Endometrial microvascular endothelial cells (primary cell): ENCODE measurements around a stretch of chr15.

GRCh38 chr15:49428052-49429170, 5.4 kb downstream of the FGF7 start:
- RAMPAGE, long total RNA: no peak

GRCh38 chr15:49876169-49877049, 242.6 kb downstream of the ATP8B4 start:
- RAMPAGE, long total RNA: no peak

GRCh38 chr15:49902145-49903405, 216.5 kb downstream of the ATP8B4 start:
- RAMPAGE, long total RNA: no peak

DNA sequence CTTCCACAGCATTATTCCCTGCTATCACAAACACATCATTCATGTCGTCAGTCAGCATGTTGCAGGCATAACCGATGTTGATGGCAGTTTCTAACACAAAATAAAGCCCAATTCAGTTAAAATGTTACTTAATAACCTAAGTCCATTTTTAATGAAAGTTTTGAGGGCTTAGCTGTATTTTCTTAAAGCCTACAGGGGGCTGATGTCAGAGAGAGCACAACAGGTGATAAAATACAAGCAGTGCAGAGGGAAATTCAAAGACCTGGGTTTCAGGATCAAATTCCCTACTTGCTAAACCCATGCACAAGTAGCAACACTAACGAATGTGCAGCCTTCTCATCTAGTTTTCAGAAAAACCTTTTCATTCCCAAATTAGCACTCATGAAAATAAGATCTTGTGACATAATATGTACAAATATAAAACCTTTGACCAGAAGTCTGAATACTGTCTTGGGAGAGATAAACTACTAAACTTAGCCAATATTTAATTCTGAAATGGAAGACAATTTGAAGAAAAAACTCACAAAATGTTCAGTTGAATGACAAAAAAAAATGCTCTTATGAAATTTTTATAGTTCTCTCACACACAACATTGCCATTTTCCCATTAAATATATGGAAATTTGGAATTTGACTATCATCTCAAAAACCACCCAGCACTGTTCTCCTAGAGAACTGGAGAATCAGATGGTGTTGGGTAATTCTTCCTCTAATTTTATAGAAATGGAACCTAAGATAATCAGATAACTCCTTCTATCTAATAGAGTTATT, 201.9 kb downstream of the ATP8B4 start:
- RAMPAGE, long total RNA: no peak

- RAMPAGE, long total RNA: no peak
Observed at GRCh38 chr15:50003433-50004413, 115.3 kb downstream of the ATP8B4 start.

GRCh38 chr15:50187427-50187995, 5.5 kb downstream of the SLC27A2 start:
- RAMPAGE, long total RNA: no peak

- RAMPAGE, long total RNA: no peak
Observed at GRCh38 chr15:50536969-50537526, 9.4 kb downstream of the USP50 start.

DNA sequence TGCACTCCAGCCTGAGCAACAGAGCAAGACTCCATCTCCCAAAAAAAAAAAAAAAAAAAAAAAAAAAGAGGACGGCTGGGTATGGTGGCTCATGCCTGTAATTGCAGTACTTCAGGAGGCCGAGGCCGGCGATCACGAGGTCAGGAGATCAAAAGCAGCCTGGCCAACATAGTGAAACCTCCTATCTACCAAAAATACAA, 51.1 kb downstream of the TRPM7 start:
- RAMPAGE, long total RNA: no peak

DNA sequence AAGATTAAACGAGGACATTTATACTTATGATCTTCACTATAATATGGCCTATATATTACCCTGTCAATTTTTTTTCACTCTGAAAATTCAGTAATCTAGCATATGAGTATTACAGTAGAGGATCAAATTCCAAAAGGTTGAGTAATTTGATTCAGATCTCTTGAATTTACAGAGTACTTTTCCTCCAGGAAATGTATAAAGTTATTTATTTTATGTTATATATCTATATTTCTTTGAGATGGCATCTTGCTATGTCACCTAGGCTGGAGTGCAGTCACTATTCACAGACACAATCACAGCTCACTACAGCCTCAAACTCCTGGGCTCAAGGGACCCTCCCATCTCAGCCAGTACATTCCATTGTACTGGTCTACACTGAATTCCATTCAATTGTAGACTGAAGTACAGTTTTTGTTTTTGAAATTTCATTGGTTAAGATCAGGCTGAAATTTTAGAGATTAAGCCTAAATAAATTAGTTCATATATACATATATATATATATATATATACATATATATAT, 16.3 kb upstream of the TRPM7 start:
- RAMPAGE, long total RNA: no peak

DNA sequence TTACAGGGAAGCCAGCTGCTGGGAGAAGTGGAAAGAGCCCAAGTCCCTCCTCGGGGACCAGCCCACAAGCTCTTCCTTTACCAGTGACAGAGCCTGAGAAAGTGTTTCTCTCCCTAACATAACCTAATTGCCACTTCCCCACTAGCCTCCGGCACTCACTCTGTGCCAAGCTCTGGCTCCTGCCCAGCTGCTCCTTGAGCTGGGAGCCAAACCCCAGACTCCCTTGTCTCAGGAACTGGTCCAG, 42.9 kb downstream of the TNFAIP8L3 start:
- RAMPAGE, long total RNA: no peak

- RAMPAGE, long total RNA: no peak
Observed at GRCh38 chr15:51077120-51077562, 17.6 kb downstream of the TNFAIP8L3 start.

DNA sequence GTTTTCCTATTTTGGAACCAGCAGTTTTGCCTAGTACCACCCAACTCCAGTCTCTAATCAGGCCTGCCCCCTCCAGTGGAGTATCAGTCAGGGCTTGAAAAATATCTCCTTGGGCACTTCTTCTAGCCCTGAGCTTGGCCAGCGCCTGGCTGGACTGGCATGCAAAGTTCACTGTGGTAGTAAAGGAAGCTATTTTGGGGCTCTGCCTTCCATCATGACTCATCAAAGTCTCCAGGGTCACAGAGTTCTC, 110.1 kb downstream of the CYP19A1 start:
- RAMPAGE, long total RNA: no peak

- RAMPAGE, long total RNA: no peak
Observed at GRCh38 chr15:51331938-51332776, 6.2 kb downstream of the CYP19A1 start.

GRCh38 chr15:51465481-51465703, 123.9 kb downstream of the GLDN start:
- RAMPAGE, long total RNA: no peak

DNA sequence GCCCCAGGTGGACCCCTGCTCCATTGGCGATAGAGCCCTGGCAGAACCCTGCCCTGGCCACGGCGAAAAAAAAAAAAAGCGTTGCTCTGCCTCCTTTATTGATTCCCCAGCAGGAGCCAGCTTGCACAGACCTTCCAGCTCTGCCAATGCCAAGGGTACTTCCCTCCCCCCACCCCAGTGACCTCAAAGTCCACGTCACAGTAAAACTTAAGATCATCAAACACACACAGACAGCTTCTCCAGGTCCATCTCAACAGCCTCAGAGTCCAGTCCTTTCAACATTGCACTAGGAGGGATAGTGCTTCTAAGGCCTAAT, 478 bp upstream of the LYSMD2 start:
- RAMPAGE, long total RNA: no peak

DNA sequence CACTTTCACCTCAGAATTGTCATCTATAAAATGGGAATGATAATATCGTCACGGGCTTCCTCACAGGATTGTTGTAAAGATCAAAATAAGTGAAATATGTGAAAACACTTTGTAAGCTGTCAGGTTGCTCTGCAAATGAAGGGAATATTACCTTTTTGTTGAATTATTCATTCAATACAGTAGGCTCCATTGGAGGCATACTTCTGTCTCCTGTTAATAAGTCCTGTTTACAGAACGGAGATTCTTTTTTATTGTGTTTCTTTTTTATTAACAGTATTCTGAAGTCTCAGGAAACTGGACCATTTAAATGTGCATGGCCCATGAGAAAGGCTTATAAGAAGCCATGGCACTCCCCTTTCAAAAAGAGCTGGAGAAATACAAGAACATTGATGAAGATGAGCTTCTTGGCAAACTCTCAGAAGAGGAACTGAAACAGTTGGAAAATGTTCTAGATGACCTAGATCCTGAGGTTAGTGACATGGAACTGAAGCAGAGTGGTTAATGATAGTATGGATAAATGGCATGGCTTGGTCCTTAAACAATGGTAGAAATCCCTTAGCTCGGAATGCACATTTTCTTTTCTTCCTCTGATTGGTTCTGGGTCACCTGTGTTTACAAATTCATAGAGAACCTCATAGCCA, 14.8 kb downstream of the TMOD2 start:
- RAMPAGE, long total RNA: no peak

GRCh38 chr15:51870918-51871472, 41.5 kb downstream of the TMOD3 start:
- RAMPAGE, long total RNA: no peak

- RAMPAGE, long total RNA: no peak
Observed at GRCh38 chr15:52066591-52067437, 45.8 kb downstream of the BCL2L10 start.

- RAMPAGE, long total RNA: no peak
Observed at GRCh38 chr15:52224659-52225327, 33.6 kb upstream of the GNB5 start.

DNA sequence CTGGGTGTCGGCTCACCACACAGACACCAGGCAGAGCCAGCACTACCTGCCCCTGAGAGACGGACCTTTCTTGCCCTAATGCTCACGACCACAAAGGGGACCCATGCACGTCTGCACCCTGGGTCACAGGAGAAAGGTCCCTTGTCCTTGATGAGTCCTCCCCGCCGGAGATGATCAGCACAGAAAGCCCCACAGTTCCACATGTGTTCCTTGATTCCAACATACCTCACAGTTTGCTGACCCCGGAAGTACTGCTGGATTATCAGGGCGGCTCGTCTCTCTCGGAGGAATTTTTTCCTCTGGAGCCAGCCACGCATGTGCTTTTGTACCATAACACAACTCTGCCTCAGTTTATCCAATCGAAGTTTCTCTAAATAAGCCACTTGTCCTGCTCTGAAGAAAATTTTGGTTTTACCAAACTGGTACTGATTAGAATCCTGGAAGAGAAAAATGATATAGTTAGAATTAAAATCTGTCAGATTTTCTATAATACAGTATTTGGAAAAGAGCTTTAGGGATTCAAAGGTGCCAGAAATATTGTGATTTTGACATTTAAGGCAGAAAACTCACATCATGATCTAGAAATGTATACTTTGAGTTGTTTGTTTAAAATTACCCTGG, 51.4 kb downstream of the MYO5C start:
- RAMPAGE, long total RNA: no peak